AG08470 (cell line): ENCODE results near the gene GADD45A.

DNA sequence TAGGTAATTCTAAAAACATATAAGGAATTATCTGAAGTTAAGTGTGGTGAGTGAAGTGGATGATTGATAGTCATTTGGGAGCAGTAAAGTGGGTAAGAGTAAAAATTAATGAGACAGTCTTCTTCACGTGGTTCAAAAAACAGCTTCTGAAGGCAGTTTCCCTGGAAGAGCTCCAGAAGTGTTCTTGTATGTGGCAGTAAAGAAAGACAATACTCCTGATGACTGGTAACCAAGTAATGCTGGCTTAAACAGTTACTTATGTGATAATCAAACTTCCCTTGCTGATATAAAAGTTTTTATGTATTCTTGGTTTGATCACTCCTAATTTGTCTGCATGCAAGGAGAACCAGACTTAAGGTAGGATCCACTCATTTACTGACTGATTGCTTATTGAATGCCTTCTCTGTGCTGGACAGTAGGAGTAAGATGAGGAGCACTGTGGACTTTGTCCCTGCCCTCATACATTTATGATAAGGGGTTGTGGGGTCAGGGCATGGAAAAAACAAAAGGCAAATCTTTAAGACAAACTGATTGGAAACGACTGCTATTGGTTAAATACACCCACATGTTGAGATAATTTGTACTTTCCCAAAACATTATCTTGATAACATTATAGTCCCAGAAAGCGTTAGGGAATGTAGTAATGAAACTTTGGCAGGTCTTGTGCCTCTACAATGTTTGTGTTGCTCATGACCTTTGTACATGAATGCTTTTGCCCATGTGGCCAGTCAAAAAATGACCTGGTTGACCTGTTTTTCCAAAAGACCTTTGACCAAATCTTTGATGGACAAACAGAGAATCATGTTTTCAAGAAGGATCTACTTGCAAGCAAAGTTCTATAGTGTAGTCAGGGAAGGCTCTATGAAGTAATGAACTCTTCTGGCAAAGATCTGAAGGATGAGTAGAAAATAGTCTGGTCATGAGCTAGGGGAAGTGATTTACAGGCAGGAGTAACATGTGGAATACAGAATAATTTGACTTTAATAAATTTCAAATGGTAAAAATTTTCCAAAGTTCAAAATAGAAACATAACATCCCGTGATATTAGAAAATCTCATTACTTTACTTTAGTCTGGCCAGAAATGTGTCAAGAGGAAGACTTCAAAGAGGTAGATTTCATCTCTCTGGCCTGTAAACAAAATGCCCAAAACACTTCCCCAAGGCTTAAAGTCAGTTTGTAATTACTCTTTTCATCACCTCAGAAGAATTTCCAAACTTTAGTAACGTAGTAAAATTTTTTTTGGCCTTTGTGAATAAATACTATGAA lies 50.8 kb downstream of the LEPR start:
- RRBS, result no CpG with 5 or more reads among the region's 5 CpGs

DNA sequence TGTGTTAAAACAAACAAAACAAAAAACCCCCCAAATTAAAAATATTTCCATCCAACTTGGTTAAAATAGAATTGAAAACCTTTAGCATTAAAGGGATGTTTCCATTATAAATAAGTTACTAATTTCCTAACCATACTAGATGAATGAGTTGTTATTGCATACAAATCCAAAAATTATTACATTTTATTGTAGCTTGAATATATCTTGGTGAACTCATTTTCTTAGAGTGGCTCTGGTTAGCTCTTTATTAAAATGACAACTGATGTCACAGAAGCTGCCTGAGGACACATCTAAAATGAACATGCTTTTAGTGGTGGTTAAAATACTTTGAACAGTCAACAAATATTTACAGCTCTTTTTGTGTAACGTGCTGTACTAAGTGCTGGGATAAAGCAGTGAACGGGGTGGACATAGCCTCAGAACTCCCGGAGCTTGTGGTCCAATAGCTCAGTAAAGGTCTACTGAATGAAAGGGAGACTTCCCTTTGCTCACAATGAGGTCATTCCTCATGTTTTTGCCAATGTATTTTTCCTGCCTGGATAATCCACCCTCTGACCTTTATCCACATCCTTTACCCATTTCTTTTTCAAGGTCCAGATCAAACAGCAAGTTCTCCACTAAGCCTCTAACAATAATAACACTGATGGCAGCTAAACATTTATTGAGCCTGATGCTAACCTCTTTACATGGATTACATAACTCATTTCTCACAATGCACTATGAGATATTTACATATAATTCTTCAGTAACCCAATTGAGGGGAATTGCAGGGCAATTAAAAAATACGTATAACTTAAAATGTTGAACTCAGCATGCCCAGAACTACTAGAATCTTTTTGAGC lies 55.8 kb downstream of the LEPR start:
- RRBS, result no CpG with 5 or more reads among the region's 4 CpGs

GRCh38 chr1:65525153-65526151 lies 105.0 kb downstream of the LEPR start:
- RRBS, result 5% methylated on average over 29 of the region's 95 CpGs

DNA sequence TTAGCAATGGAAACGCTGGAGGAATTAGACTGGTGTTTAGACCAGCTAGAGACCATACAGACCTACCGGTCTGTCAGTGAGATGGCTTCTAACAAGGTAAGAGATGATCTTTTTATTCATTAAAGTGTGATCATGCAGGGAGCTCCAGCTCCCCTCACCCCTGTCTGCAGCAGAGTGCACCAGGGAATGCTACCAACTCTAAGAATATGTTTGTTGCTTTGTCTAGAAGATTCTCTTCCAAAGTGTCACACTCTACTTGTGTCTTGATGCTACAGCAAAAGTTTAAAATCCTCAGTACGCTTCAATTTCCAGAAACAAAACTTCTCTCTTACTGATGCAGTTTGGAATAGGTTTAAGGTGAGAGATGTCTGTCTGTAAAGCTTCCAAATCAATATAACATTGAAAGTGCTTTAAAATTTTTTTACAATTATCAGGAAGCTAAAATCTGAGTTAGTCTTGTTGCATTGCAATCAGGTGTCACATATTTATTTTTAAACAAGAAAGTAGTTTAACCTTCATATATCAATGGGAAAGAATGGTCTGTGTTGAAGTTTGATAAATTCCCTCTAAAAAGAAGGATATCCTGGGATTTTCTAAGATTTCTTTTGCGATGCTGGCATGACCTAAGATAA lies 201.3 kb upstream of the SGIP1 start:
- RRBS, result no CpG with 5 or more reads among the region's 4 CpGs

GRCh38 chr1:66334332-66334755 lies 199.6 kb upstream of the SGIP1 start:
- RRBS, result no CpG with 5 or more reads among the region's 2 CpGs

DNA sequence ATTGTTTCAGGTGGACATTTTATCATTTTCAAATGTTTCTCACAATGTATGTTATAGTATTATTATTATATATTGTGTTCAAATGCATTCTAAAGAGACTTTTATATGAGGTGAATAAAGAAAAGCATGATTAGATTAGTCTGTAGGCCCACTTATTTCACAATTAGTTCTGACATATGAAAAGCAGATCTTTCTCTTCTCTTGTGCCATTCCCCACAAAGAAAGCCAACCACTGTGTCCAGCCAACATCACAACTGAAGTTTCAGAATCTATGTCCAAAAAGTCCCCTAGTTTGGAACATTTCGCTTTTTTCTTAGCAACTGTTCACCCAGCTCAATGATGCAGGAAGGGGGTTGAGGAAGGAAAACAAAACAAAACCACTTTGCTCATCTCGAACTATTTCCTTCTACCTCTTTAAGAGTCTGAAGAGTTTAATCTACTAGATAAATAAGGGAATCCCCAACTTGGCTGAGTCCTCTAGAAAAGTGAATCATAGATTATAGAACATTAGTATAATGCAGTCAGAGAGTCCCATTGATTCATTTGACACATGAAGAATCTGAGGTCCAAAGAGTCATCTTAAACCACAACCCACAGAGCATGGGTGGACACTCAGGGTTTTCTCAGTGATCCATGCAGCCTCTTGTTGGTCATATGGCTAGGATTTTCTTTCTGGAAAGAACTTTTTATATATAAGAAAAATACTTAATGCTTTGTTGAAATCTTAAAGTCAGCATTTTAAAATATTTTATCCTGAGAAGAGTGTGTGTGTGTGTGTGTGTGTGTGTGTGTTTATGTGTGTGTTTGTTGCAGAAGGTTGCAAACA lies 159.3 kb upstream of the SGIP1 start:
- RRBS, result no CpG with 5 or more reads among the region's 2 CpGs

DNA sequence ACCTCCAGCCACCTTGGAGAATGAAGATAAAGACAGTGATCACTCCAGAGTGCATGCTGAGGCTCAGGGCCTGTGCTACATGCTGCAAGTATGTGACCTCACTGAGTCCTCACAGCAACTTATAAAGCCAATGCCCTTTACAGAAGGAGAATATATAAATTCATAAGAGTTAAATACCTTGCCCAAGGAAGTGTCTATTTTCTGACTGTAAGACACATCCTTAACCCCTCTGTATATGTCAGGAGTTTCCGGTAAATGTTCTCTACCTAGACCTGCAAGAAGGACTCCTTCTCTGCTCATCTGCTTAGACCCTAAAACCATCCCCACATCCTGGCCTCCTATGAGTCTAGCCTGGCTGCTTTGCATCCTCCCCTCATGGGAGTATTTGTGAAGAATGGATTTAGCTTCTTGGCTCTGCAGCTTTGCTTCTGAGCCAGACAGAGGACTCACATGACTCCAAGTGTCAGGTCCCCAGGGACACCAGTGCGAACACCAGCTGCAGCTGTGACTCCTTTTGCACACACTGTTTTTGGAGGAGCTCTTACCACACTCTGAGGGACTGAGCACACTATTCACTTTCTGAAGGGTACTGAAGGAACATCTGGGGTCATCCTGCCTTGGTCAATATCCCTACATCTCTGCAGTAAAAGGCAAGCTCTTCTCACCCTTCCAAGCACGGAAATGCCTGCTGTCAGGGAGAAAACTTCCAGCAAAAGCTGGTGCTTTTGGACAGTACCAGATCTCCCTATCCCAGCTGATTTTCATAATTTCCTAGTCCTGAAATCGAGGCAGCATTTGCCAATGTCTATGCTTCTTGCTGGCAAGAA lies 131.8 kb upstream of the SGIP1 start:
- RRBS, result no CpG with 5 or more reads among the region's 4 CpGs

DNA sequence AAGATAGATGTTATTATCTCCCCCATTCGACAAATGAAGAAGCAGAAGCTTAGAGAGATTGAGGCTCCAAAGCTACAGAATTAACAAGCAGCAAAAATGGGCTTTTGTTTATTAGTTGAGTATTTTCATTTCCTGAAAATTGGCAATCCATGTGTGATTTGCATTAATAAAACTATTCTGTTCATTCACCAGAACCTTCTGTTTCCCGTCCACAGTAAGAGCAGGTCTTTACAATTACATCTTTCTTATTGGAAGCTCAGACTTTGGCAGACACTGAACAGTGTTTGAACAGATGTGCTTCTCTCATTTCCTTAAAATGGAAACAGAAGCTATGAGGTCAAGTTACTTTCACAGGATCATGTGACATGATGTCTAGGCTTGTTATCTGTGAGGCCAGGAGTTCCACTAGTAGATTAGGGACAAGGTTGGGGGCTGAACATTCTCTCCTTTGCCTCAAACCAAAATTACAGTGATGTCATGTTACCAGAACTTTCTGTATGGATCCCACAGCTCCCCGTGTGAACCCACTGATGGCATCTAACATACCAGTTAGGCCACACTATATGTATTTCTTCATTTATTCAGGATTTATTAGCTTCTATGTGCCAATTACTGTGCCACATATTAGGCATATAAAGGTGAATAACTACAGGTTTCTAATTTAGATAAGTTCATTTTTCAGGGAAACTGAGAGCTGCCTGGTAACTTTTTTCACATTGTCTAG lies 5.9 kb downstream of the DYNLT5 start:
- RRBS, result no CpG with 5 or more reads among the region's 3 CpGs

GRCh38 chr1:66948700-66949076 lies 23.9 kb downstream of the MIER1 start:
- RRBS, result no CpG with 5 or more reads among the region's 1 CpG

DNA sequence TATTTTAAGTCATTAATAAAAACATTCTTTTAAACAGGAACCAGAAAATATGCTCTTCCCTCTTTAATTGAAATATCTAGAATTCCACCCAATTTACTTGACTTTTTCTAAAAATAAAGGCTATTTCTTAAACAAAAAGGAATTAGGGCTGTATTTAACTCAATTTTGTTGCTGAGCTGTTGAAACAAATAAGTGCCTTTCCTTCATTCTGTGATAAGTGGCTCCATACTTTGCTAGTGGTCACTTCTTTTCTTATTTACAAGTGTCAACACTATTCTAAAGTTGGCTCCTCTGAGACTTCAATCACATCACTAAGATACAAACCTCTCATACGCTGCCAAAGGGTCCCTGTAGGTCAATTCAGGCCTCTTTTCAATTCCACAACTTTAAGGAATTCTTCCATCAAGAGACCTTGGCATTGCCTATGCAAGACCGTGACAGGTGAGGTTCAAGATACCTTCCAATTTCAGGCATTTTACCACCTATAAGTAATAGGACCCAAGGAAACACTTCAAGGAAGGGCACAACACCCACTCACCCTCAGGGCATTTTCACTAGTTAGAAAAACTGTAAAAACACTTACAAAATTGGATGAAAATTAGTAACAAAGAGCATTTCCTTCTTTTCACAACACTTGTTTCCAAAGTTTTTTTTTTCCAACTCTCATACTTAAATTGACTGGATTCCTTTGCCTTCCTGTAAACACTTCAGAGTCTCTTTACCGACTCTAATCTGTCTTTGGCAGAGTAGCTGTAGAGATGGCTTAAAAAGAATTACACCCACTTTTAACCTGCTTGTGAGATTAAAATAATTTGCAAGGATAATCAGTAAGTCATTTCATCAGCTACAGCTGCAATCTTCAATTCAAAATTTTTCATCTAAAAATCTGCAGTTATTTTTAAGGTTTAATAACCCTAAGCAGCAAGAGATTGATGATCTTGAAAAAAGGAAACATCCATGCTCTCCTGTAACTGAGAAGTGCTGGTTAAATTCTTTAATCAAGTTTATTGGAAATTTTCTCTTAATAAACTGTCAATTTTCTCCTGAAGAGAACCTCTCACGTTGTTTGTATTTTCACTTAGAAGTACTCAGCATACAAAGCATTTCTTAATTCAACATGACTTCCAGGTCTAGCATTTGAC lies 24.5 kb downstream of the SERBP1 start:
- RRBS, result no CpG with 5 or more reads among the region's 4 CpGs

DNA sequence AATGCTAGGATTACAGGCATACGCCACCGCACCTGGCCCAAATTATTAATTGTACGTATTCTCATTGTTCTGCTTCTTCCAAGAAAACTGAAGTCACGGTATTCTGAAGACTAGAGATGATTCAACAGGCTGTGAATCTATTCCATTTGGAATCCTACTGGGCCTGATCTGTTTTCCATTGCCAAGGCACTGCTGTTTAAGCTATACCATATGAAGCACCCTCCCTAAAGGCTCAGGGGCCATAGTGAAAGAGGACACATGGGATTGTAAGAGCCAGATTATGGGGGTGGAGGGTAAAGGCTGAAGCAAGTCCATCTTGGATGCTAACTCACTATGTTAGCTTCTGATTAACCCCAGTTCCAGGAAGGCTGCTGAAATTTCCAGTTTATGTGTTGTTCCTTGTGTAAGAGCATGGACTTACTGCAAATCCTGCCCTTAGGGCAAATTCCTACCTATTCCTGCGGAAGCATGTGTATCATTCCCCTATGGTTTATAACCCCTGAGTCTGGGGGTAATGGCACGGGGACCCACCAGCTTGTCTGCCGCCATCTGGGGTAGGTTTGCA lies 91.7 kb upstream of the SERBP1 start:
- RRBS, result no CpG with 5 or more reads among the region's 7 CpGs

DNA sequence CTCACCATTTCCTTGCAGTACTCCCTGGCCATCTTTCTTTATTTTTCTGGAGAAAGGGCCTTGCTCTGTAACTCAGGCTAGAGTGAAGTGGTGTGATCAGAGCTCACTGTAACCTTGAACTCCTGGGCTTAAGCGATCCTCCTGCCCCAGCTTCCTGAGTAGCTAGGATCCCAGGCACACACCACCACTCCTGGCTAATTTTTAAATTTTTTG lies 94.8 kb upstream of the SERBP1 start:
- RRBS, result no CpG with 5 or more reads among the region's 1 CpG

- RRBS, result no CpG with 5 or more reads among the region's 4 CpGs
Measured at GRCh38 chr1:67534517-67535078, 104.4 kb upstream of the SERBP1 start.

DNA sequence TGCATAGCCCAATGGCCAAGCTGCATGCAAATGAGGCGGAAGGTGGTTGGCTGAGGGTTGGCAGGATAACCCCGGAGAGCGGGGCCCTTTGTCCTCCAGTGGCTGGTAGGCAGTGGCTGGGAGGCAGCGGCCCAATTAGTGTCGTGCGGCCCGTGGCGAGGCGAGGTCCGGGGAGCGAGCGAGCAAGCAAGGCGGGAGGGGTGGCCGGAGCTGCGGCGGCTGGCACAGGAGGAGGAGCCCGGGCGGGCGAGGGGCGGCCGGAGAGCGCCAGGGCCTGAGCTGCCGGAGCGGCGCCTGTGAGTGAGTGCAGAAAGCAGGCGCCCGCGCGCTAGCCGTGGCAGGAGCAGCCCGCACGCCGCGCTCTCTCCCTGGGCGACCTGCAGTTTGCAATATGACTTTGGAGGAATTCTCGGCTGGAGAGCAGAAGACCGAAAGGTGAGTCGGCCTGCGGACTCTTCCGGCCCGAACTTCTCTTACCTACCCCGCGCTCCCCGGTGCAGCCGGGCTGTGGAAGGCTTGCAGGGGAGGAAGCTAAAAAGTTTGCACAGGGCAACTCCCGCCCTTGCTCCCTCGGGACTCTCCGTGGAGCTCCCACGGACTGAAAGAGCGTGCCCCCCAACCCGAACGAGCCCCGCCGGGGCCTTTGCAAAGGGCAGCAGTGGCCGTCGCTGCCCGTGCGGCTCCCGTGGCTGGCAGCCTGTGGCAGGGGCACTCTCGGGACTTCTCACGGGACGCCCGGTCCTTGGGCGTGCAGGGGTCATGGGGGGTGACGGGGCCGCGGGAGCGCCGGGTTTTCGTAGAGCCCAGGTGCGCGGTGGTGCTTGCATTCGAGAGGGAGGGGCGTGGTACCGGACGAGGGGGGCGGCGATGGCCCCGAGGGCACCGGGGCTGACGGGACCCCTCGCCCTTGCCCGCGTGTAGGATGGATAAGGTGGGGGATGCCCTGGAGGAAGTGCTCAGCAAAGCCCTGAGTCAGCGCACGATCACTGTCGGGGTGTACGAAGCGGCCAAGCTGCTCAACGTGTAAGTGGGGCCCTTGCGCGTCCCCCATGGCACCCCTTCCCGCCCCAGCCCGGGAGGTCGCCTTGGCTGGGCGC lies at the start of gene GADD45A:
TSS of gene GADD45A (plus strand) at position 98 of the 1,097 bp plus-strand sequence.
- RRBS, result 2% methylated on average over 30 of the region's 96 CpGs

- RRBS, result no CpG with 5 or more reads among the region's 2 CpGs
Measured at GRCh38 chr1:67687296-67687594, 2.2 kb downstream of the GADD45A start.

DNA sequence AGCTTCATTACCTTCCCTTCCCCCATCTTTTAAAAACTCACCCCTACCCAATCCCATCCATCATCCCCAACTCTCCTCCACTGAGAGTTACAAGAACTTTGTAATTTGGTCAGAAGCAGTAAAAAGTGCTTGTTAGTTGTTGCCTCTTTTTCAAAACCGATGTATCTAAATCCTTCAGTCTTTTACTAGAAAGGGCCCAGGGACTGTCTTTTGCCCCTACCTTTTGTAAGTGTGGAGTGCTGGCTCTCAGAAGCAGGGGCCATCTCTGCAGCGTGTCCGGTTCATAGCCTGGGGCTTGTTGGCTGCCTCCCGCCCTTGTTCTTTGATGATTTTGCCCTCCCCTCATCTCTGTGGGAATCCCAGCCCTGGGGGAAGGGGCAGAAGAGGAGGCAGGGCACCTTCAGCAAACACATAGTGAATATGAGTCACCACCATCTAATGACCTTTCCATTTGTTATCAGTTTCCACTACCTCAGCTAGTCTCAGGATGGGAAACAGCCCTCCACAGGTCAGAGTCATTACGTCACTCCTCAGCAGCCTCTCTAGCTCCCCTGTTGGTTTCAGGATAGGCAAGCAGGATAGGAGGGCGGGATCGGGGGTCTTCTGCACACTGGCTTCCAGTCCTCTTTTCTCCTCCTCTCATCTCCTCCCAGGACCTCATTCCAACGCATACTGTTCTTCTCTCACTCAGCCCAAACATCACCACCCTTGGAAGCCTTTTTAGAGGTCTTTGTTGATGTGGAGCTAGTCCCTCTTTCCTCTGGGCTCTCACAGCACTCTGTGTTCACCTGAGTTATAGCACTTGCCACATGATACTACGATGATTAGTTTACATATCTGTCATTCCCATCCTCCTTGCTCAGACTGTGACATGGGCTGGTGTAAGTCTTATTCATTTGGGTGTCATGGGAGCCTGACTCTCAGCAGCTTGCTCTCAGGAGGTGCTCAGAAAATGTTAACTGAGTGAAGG lies 15.8 kb downstream of the GADD45A start:
- RRBS, result no CpG with 5 or more reads among the region's 9 CpGs

GRCh38 chr1:67723472-67724133 lies 38.6 kb downstream of the GADD45A start:
- RRBS, result no CpG with 5 or more reads among the region's 3 CpGs

- RRBS, result no CpG with 5 or more reads among the region's 2 CpGs
Measured at GRCh38 chr1:67743386-67743843, 58.4 kb downstream of the GADD45A start.

- RRBS, result no CpG with 5 or more reads among the region's 8 CpGs
Measured at GRCh38 chr1:67766855-67767638, 66.2 kb downstream of the GNG12 start.

- RRBS, result no CpG with 5 or more reads among the region's 5 CpGs
Measured at GRCh38 chr1:68123066-68123690, 72.8 kb upstream of the DIRAS3 start.